Airway epithelial cell (primary cell): ENCODE measurements around a stretch of chr12.

GRCh38 chr12:124468748-124469232 lies 98.6 kb downstream of the NCOR2 start:
- RAMPAGE, long total RNA: no peak

DNA sequence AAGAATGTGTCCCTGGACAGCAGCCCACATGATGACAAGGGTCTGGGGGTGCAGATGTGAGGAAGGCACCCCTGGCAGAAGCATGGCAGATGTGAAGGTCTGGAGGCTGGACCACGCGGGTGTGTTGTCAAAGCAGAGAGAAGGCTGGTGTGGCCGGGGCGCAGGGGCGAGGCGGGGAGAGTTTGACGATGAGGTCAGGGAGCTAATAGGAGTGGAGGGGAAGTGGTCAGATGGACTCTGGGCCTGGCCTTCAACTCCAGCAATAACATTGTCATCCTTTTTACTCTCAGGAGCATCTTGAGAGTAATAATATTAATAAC lies 48.1 kb downstream of the NCOR2 start:
- RAMPAGE, long total RNA: no peak

GRCh38 chr12:124524145-124525391 lies 42.8 kb downstream of the NCOR2 start:
- RAMPAGE, long total RNA: no peak

GRCh38 chr12:124548632-124549499 lies 18.5 kb downstream of the NCOR2 start:
- RAMPAGE, long total RNA: no peak

DNA sequence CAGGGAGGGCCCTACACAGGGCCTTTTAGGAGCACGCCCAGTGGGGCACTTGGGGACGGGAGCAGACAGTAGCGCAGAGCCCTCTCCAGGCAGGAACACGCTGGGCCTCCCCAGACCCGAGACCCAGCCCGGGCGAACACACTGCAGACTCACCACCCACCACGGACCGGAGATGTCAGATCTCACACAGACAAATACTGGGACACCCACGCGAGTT lies 529 bp upstream of the NCOR2 start:
- RAMPAGE, long total RNA: no peak

- RAMPAGE, long total RNA: no peak
Measured at GRCh38 chr12:124569665-124570051, 2.2 kb upstream of the NCOR2 start.

- RAMPAGE, long total RNA: no peak
Measured at GRCh38 chr12:124587381-124587830, 20.0 kb upstream of the NCOR2 start.

DNA sequence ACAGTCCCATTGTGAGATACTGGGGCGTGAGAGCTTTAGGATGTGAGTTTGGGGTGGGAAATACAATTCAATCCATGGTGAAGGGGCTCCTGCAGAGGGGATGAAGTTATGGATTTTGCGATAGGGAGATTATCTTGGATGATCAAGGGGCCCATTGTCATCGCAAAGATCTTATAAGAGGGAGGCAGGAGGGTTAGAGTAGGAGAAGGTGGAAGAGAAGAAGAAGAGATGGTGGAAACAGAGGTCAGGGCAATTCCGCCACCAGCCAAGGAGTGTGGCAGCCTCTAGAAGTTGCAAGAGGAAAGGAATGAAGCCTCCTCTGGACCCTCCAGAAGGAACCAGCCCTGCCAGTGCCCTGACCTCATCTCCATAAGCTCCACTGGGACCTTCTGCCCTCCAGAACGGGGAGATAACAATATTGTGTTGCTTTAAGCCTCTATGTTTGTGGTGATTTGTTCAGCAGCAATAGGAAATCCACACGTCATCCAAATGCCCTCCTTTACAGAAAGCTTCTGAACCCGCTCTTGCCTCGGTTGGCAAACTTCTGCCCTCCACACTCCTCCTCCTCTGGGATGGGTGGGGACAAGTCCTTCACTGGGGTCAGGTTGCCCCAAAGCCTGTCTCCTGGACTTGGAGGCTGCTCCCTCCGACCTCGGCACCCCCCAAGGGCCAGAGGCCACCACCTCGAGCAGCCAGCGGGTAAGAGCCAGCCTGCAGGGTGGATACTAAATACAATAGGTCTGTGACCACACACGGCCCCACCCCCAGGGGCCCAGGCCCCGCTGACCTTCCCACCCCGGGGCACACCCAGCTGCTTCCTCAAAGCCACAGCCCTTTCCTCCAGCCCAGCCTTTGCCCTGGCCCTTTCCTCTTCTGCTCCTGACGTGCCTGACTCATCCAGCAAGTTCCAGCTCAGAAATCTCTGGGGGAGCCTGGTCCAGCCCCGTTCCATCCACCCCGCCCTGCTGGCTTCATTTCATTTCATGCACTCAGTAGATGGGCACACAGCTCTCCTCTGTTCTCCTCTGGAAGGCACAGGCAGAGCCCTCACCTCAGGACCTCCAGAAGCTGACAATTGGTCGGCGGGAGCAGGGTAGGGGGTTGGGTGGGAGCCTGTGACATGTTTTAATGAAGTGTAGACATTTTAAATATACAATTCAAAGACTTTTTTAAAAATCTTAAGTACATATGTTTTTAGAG lies 58.6 kb upstream of the NCOR2 start:
- RAMPAGE, long total RNA: no peak

- RAMPAGE, long total RNA: no peak
Measured at GRCh38 chr12:124667517-124668073, 100.2 kb upstream of the NCOR2 start.

DNA sequence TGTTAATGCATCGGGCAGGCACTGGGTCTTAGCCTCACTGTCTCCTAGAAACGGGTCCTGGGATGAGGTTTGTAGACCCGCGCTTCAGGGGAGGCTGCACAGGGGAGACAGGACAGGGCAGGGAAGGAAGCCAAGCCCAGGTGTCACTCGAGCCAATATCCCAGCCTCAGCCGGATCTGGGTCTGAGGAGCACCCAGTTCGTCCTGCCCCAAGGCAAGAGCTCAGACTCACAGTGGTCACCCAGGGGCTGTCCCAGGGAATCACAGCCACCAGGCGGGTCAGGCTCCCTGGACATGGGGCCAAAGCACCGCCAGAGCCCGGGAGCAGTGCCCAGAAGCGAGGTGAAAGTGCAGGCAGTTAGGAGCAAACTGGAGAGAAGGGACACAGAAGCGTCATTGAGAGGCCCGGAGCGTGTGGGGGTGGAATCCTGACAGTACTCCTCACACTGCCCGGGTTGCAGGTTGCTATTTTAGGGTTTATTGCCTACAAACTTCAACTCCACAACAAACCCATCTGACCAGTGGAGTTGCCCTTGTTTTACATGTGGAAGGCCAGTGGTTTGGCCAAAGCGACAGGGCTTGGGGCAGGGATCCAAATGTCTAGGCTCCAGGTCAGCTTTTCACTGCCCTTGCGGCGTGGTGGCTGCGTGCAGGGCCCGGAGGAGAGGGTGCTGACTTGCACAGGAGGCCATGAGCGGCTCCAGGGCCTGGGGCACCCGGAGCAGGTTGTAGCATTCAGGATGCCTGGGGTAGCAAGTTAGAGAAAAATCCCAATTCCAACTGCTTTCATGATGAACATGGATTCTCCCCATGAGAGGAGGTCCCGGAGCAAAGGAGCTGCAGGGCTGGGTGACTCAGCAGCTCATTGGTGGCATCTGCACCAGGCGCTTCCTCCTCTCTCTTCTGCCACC lies 112.2 kb upstream of the NCOR2 start:
- RAMPAGE, long total RNA: no peak

DNA sequence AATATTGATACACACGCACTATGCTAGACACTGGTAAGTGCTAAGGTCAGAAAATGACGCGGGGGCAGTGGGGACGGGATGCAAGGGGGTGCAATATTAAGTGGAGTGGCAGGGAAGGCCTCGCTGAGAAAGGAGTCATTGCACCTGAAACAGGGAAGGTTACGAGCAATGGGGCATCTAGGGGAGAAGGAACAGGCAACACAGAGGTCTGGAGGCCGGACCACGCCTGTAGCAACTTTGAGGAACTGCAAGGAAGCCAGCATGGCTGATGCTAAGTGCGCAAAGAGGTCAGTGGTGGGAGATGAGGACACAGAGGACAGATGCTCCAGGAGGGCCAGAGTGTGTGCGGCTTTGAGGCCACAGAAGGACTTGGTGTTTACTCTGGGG lies 143.9 kb downstream of the SCARB1 start:
- RAMPAGE, long total RNA: no peak

DNA sequence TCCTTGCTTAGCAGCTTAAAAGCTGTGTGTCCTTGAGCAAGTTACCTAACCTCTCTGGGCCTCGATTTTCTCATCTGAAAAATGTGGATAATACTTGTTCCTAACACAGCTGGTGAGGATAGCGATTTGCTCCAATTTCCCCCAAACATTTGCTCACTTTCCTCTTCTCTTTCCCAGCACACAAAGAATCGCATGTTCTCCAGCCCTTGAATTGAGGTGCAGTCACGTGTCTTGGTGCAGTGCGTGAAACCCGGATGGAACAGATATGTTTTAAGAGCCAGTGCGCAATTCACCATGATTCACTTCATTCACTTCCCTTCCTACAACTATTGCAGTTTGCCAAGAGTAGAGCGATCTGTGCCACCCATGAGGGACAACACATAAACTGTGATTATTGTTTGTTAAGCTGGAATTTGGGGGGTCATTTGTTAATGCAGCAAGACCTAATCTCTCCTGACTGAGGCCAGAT lies 142.5 kb downstream of the SCARB1 start:
- RAMPAGE, long total RNA: no peak

- RAMPAGE, long total RNA: no peak
Measured at GRCh38 chr12:124828177-124829211, 35.2 kb downstream of the SCARB1 start.

DNA sequence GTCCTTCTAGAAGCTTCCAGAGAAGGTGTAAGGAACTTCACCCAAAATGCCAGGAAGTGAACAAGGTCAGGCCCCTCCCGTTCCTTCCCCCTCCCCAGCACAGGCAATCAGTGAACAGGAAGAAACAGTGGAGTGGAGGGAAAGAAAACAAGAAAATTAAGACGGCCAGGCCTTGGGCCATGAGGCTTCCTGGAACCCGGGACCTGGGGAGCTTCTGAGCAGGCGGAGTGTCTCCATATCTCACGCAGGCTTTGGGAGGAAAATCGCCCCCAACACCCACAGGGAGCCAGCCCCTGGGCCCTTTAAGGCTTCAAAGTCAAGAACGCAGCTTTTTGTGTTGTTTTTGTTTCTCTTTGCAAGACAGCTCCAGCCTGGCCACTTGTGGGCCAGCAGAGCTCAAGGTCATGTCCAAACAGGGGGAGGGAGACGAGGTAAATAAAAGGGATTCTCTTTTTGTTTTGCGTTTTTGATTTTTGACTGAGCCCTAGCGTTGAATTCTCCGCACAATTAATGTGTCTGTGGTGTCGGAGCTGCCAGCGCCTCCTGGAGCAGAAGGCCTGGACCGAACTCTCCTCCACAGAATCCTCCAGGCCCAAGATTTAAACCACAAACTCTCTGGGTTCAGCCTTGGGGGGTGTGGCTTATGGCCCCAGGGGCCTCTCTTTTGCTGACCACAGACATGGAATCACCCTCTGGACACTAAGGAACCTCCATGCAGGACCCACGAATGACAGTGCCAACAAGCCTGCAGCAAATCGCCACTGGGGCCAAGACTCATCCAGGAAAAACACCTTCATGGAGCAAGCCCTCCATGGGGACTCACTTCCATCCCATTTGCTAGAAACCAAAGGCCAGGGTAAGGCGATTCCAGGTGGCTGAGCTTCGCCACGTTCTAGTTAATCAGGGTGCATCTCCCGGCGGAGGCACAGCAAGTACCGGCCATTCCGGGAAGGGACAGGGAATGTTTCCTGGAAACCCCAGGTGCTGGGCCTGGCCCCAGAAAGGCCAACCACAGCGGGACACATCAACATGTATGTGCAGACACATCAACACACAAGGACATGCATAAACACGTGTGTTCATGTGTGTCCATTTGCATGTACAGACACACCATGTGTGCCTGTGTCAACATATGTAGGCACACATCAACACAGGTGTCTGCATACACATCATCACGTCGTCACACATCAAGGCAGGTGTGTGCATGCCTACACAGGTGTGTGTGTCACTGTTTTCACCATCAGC lies 8.1 kb downstream of the SCARB1 start:
- RAMPAGE, long total RNA: no peak

GRCh38 chr12:124862043-124862664 lies 1.5 kb downstream of the SCARB1 start:
- RAMPAGE, long total RNA: no peak

- RAMPAGE, long total RNA: no peak
Measured at GRCh38 chr12:124904601-124905542, 9.6 kb downstream of the UBC start.

GRCh38 chr12:124910460-124911395 lies 3.7 kb downstream of the UBC start:
- RAMPAGE, long total RNA: no peak

DNA sequence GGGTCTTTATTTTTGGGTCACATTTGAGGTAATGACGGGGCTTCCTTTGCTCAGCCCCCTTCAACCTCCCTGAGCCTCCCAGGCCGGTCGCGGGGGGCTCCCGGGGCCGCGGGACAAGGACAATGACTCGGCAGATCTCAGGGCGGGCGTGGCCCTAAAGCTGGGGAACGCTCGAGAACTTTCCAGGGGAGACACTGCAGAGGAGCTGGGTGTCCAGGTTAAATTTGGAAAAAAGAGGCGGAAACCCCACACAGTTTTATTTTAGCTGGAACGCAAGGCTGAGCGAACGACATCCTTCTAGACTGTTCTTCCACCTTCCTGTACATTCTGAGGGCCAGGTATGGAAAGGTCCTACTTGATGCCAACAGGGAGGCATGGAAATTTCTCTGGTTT lies 726 bp upstream of the UBC start:
- RAMPAGE, long total RNA: no peak

DNA sequence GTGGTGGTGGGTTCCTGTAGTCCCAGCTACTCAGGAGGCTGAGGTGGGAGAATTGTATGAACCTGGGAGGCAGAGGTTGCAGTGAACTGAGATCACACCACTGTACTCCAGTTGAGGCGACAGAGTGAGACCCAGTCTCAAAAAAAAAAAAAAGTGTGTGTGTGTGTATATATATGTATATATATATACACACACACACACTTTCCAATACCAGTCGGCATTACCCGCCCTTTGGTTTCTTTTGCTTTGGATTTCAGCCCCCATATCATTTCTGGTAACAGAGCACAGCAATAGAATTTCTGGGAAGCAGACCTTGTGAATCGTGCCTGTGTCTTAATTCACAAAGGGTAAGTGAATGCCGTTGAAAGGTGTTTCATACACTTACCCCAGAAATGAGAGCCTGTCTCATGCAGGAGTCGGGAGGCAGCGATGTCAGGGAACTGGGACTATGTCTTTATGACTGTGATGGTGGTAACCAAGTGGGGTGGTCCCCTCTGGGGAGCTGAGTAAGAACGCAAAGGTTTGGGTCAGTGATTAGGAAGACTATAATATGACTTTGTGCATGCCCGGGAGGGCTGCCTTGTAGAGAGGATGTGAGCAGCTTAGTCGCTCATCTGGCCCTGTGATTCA lies 35.7 kb upstream of the AACS start:
- RAMPAGE, long total RNA: no peak

DNA sequence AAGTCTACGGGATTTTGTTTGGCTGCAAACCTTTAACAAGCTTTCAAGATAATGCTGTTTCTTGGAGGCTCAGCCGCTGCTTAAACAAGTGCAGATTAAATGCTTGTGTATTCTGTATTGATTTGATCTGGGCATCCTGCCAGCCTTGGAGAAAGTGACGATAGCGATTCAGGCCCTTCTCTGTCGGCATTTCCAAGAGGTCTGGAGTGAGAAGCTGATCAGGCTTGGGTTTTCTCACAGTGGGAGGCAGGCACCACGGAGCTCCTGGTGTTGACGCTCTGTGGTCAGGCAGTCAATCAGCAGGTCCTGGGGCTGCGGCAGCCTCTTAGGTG lies 34.2 kb downstream of the TMEM132B start:
- RAMPAGE, long total RNA: no peak